Caco-2 (cell line): ENCODE measurements around a stretch of chr5.

DNA sequence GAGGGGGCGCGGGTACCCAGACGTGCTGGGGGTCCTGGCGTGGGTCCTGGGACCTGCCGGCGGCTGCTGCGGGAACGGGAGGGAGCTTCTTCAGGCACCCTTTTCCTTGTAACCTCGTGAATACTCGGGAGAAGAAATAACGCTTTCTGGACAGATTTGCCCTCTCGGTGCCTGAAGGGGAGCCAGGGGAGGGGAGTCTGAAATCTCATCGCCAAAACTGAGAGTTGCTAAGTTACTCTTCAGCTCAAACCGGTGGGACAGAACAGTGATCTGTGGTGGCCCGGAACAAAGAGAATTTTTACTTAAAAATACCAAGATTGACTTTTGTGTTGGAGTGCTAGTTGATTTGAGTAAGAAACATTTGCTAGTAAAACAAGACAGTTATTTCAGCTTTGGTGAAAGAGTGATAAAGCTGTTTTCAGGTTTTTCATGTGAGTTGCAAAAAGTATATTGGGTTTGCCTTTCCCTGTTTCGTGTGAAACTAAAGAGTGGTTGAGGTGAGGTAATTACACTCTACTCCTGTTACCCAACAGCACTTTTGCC lies 649 bp downstream of the PLEKHG4B start:
- PRO-cap, result no peak
- RRBS, result no CpG with 5 or more reads among the region's 16 CpGs

DNA sequence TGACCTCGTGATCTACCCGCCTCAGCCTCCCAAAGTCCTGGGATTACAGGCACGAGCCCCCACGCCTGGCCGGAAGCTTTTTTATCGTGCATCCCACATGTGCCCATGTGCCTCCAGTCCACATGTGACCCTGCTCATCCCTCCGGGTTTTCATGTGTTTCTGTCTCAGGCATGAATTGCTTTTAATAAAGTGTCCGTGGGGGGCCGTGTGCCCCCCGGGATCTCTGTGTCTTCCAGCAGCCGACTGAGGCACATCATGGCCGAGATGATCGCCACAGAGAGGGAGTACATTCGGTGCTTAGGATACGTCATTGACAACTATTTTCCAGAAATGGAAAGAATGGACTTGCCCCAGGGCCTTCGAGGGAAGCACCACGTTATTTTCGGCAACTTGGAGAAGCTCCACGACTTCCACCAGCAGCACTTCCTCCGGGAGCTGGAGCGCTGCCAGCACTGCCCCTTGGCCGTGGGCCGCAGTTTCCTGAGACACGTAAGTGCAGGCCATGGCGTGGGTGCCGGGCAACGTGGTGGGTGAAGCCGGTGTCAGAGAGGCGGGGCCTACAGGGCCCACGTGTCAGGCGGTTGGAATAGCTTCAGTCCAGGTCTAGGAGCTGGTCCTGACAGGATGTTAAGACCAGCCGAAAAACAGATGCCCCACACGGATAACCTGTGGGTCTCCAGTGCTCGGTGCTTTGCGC lies 22.0 kb upstream of the LRRC14B start:
- PRO-cap, result no peak
- RRBS, result 94% methylated on average over 5 of the region's 35 CpGs

GRCh38 chr5:170898-171676 lies 20.2 kb upstream of the LRRC14B start:
- PRO-cap, result no peak
- RRBS, result no CpG with 5 or more reads among the region's 35 CpGs

- PRO-cap, result no peak
- RRBS, result no CpG with 5 or more reads among the region's 8 CpGs
Observed at GRCh38 chr5:263159-263854, 8.1 kb upstream of the PDCD6 start.

- PRO-cap, result no peak
- RRBS, result no CpG with 5 or more reads among the region's 21 CpGs
Observed at GRCh38 chr5:278844-279596, 7.6 kb downstream of the PDCD6 start.

- PRO-cap, result no peak
- RRBS, result 95% methylated on average over 5 of the region's 20 CpGs
Observed at GRCh38 chr5:310955-311683, 10.4 kb upstream of the AHRR start.

DNA sequence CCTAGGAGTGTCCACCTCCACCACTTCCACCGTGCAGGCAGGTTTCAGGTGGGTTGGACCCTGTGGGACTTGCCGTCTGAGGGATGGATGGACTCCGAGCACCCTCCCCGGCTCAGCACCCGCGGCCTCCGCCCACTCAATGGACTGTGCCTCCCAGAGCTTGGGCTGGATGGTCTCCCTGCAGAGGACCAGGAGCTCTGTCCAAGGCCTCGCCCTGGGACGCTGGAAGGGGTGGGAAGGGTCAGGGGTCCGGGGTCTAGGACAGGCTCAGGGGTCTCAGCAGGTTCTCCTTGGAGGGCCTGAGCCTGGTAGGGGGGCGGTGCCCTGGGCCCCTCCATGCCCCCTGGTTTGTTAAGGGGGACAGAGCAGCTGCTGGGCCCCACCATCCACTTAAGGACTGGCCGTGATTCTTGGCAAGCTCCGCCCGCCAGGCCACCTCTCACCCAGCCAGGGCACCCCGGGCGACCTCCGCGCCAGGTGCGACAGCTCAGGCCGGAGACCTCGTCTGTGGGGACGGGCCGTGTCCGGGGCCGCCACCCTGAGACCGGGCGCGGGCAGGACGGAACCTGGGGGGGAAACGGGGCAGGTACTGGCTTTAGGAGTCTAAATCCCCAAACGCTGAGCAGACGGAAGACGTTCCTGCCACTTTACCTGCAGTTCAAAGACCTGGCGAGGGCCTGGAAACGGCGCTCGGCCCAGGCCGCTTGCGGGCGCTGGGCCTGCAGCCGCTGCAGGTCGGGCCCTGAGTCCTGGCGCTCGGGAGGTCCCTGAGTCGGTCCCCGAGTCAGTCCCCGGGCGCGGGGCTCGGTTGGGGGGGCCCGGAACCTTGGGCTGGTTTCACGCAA lies 29.3 kb downstream of the EXOC3 start:
- PRO-cap, result unidirectional peak, plus-strand start at position 476 of the sequence
- RRBS, result 3% methylated on average over 8 of the region's 52 CpGs

DNA sequence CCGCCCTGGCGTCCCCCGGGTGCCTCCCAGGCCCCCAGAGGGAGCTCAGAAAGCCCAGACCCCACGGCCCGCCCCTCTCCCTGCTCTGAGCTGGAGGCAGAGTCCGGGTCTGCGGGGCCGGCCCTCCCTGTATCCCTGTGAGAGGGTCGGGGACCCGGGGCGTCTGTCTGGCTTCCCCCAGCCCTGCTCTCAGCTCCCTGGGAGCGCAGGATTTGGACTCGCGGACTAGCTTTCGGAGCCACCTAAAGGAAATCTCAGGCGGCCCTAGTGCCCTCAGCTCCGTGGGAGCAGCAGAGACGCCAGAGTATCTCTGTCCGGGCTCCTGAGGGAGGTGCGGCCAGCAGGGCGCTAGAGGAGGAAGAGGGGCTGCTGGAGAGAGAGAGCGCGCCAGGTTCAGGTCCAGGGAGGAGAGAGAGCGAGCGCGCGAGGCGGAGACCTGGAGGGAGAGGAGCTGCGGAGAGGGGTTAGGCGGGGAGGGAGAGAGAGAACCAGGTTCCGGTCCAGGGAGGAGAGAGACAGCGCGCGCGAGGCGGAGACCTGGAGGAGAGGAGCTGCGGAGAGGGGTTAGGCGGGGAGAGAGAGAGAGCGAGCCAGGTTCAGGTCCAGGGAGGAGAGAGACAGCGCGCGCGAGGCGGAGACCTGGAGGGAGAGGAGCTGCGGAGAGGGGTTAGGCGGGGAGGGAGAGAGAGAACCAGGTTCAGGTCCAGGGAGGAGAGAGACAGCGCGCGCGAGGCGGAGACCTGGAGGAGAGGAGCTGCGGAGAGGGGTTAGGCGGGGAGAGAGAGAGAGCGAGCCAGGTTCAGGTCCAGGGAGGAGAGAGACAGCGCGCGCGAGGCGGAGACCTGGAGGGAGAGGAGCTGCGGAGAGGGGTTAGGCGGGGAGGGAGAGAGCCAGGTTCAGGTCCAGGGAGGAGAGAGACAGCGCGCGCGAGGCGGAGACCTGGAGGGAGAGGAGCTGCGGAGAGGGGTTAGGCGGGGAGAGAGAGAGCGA lies 31.0 kb downstream of the EXOC3 start:
- PRO-cap, result bidirectional peak, plus-strand start at position 408 of the sequence, minus-strand start at position 363 of the sequence
- RRBS, result 9% methylated on average over 6 of the region's 69 CpGs

DNA sequence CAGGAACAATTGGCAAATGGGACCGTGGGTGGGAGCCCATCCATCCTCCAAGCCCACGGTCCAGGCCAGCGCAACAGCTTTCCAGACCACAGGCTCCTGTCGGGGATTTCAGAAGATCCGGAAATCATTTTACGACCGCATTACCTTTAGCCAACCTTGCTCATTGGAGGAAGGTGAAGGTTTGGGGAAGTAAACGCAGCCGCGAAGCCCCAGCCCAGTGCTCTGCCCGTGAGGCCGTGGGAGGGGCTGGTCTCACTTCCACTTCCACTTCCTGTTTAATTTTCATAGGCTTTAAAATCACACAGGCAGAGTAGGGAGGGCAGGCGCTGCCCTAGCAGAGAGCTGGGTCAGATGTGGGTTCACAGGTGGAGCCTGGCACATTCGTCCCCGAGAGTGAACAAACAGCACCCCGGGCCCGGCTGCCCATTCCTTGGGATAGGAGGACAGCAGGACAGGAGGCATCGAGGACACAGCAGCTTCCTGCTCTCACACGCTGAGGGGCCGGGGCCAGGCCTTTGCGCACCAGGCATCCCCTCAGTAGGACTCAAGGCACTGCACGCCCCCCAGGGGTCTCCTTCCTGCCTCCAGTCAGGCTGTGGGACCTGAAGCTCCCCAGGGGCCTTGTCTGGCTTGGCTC lies 19.8 kb upstream of the SLC9A3 start:
- PRO-cap, result no peak
- RRBS, result 80% methylated on average over 3 of the region's 22 CpGs

DNA sequence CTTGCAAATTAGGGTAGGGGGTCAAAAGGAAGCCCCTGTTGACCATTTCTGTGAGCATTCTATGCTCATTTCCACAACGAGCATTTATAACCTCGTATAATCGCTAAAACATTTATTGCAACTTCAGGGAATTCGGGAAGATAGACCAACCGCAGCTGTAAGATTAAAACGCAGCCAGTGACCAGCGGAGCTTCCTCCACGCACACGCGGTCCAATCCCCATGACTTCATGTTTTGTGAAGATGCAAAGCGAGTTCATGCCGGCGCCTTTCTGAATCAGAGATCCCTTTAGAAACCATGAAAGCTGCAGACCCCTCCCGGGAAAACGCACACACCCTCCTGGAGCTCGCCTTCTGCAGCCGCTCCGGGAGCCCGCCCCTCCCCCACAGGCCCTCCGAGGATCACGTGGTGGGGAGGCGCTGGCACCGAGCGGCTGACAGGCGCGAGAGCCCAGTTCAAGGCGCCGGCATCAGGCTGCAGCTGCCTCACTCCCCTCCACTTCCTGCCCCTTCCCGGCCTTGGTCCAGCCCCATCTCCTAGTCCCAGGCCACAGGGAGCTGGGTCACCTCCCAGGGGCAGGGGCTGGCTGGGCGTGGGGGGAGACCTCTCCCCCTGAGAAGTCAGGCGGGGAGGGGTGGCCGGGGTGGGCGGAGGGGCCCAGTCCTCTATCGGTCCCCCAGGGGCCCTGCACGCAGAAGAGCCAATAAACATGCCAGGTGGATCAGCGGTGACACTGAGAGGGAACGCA lies 1.5 kb downstream of the ZDHHC11B start:
- PRO-cap, result no peak
- RRBS, result 7% methylated on average over 5 of the region's 37 CpGs

DNA sequence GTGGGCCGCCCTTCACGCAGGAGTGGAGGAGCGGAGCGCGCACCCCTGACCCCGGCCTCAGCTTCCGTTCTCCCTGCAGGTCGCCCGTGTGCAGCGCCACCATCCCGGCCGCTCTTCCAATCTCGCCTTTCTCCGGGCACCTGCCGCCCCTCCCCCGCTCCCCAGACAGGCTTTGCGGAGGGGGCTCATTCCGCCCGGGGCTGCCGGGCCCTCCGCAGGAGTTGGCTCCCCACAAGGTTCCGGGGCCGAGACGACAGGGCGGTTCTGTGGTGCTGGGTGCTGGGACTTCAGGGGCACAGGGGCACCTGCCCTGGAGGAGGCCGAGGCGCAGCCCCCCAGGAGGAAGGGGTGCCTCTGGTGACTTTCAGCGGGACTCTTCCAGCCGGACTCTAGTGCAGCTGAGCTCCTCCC lies 810 bp upstream of the ZDHHC11B start:
- PRO-cap, result no peak
- RRBS, result no CpG with 5 or more reads among the region's 29 CpGs

DNA sequence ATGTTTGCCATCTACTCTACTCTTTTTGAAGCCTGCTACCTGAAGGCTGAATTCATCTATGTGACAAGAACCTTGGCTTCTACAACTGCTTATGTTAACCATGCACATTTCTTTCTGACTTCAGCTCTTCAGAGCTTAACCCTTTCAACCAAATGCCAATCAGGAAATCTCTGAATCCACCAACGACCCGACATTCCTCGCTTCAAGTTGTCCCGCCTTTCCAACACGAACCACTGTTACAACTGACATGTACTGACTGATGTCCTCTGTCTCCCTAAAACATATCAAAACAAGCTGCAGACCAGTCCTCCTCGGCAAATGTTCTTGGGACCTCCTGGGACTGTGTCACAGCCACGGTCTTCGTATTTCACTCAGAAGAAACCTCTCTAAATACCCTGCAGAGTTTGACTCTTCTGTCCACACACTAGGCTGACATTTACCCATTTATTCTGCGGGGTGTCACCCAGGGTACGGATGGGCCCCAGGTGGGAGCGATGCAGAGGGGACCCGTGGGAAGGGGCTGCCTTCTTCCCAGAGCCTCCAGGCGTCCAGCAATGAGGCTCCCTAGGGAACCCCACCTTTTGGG lies 18.9 kb upstream of the ZDHHC11 start:
- PRO-cap, result no peak
- RRBS, result no CpG with 5 or more reads among the region's 13 CpGs

- PRO-cap, result bidirectional peak, plus-strand start at chr5:893332, minus-strand start at chr5:893267
- RRBS, result 2% methylated on average over 17 of the region's 34 CpGs
Observed at GRCh38 chr5:893106-893517, 428 bp downstream of the TRIP13 start.

GRCh38 chr5:926736-927327 lies 34.1 kb downstream of the TRIP13 start:
- PRO-cap, result no peak
- RRBS, result 96% methylated on average over 19 of the region's 55 CpGs

DNA sequence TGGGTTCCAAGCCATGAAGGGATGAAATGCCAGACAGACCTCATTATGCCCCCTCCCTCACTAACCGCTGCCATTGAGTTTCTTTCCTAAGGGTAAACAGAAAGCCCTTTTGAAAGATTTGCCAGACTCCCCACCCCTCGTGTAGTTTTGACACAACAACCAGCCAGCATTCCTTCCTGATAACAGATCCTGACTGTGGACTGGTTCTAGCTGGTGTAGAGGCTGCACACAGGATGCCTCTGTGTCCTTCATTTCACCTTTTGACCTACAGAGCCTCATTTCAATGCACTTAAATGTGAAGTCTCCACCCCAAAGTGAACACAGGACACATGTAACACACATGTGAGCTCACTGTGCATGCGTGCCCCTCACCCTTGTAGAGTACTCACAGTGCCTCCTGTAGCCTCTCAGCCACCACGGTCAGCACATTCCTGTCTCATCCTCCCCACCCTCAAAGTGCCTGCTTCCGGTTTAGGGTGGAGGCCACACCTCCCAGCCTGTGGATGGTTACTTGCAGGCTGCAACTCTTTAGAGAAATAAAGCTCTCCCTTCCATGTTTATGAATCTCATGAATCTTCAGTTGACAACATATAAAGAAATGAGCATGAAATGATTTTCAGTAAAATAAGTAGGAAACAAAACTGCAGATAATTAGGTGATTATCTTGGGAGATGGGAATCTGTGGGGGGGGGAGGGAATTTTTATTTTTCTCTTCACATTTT lies 11.6 kb upstream of the NKD2 start:
- PRO-cap, result unidirectional peak, plus-strand start at position 185 of the sequence; unidirectional peak, minus-strand start at position 458 of the sequence
- RRBS, result no CpG with 5 or more reads among the region's 5 CpGs

DNA sequence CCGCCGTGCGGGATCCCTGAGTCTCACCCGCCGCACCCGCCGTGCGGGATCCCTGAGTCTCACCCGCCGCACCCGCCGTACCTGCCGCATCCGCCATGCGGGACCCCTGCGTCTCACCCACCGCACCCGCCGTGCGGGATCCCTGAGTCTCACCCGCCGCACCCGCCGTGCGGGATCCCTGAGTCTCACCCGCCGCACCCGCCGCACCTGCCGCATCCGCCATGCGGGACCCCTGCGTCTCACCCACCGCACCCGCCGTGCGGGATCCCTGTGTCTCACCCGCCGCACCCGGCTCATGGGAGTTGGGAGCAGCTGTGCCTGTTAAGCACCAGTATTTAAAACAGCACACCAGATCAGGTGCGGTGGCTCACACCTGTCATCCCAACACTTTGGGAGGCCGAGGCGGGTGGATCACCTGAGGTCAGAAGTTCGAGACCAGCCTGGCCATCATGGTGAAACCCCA lies 50.5 kb downstream of the SLC12A7 start:
- PRO-cap, result no peak
- RRBS, result no CpG with 5 or more reads among the region's 44 CpGs

- PRO-cap, result bidirectional peak, plus-strand start at chr5:1106039, minus-strand start at chr5:1105987
- RRBS, result no CpG with 5 or more reads among the region's 8 CpGs
Observed at GRCh38 chr5:1105914-1106298, 6.0 kb downstream of the SLC12A7 start.

GRCh38 chr5:1124500-1125299 lies 12.8 kb upstream of the SLC12A7 start:
- PRO-cap, result no peak
- RRBS, result 85% methylated on average over 2 of the region's 27 CpGs

GRCh38 chr5:1155443-1156433 lies 43.9 kb upstream of the SLC12A7 start:
- PRO-cap, result no peak
- RRBS, result 13% methylated on average over 47 of the region's 120 CpGs

- PRO-cap, result no peak
- RRBS, result no CpG with 5 or more reads among the region's 13 CpGs
Observed at GRCh38 chr5:1255037-1255462, 29.9 kb downstream of the SLC6A18 start.